ENCODE measurements around the genes EPO and MUC3A.

GRCh38 chr7:100565814-100566276 is 7.9 kb downstream of the SAP25 start:
- RRBS, 2 experiments: no CpG with 5 or more reads among the region's 8 CpGs
CAGE:
- cytosol, long polyA minus RNA: no peak
- cytosol, long polyA plus RNA: no peak
- long polyA plus RNA: no peak
- nucleus, long polyA minus RNA: no peak
- nucleus, long polyA plus RNA: no peak

GRCh38 chr7:100589148-100590137 is 3.3 kb downstream of the FBXO24 start:
- RRBS, 2 experiments: no CpG with 5 or more reads among the region's 11 CpGs
CAGE:
- cytosol, long polyA minus RNA: no peak
- cytosol, long polyA plus RNA: no peak
- long polyA plus RNA: no peak
- nucleus, long polyA minus RNA: no peak
- nucleus, long polyA plus RNA: no peak

DNA sequence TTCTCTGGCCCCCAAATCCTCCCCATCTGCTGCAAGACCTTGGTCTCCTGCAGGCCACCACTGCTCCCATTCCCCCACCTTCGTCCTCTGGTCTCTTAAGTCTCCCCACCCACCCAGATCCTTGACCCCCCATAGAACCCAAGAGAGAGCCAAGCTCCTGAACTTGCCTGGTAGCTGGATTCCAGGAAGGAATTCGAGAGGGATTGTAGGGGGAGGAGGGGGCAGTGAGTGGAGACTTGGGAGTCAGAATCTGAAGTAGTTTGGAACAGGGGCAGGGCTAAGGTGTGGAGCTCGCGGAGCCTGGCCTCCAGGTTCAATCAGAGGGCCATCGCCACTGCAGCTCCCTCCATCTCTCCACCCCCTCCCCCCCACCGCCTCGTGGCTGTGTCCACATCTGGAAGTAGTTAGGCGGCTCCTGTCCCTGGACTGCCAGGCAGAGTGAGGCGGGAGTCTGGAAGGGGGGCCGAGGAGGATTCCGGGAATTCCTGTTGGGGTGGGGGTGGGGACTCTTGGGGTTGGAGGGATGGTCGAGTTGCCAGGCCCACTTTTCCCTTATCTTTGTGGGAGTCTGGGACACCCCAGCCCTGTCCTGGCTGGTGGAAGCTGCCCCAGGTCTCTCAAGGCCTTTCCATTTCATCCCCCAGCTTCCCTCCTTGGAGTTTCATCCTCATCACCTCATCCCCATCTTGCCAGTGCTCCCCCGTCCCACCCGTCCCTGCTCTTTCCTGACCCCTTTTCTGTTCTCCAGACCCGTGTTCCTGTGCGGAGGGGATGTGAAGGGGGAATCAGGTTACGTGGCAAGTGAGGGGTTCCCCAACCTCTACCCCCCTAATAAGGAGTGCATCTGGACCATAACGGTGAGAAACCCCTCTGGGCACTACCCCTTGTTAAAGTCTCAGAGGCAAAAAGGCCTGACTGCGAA is 780 bp downstream of the PCOLCE start:
- RRBS, 2 experiments: no CpG with 5 or more reads among the region's 19 CpGs
CAGE:
- cytosol, long polyA minus RNA: no peak
- cytosol, long polyA plus RNA: no peak
- long polyA plus RNA: no peak
- nucleus, long polyA minus RNA: no peak
- nucleus, long polyA plus RNA: no peak

GRCh38 chr7:100673952-100674127 is 300 bp downstream of the GNB2 start:
- RRBS, 2 experiments: 1% methylated on average over 5 of the region's 13 CpGs
CAGE:
- cytosol, long polyA minus RNA: no peak
- cytosol, long polyA plus RNA: no peak
- long polyA plus RNA: no peak
- nucleus, long polyA minus RNA: no peak
- nucleus, long polyA plus RNA: no peak

DNA sequence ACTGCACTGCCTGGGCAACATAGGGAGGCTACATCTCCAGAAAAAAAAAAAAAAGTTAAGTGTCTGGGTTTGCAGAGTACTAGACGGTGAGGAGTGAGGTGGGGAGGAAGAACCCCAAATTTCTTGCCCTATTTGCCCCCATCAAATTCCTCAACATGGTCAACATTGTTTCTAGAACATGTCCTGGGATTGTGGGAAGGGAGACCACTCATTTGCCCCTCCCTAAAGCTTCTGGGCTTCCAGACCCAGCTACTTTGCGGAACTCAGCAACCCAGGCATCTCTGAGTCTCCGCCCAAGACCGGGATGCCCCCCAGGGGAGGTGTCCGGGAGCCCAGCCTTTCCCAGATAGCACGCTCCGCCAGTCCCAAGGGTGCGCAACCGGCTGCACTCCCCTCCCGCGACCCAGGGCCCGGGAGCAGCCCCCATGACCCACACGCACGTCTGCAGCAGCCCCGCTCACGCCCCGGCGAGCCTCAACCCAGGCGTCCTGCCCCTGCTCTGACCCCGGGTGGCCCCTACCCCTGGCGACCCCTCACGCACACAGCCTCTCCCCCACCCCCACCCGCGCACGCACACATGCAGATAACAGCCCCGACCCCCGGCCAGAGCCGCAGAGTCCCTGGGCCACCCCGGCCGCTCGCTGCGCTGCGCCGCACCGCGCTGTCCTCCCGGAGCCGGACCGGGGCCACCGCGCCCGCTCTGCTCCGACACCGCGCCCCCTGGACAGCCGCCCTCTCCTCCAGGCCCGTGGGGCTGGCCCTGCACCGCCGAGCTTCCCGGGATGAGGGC is at the start of gene EPO:
Gene EPO, plus strand, starts transcription at position 337 of the 790 bp plus-strand sequence.
- RRBS, 2 experiments: 2% methylated on average over 40 of the region's 50 CpGs
CAGE:
- cytosol, long polyA minus RNA: start-site peak on the plus strand centred at position 571 of the sequence, 73 bp wide, 7 reads
- cytosol, long polyA plus RNA: start-site peak on the plus strand centred at position 613 of the sequence, 22 bp wide, 63 and 94 reads in 2 replicates
- long polyA plus RNA: start-site peak on the plus strand centred at position 370 of the sequence, 73 bp wide, 71 and 34 reads in 2 replicates
- nucleus, long polyA minus RNA: no peak
- nucleus, long polyA plus RNA: no peak

- RRBS, 2 experiments: under 1 to 2% methylated on average over 10 of the region's 35 CpGs
CAGE:
- cytosol, long polyA minus RNA: start-site peak on the plus strand at chr7:100721389-100721428, 11 reads
- cytosol, long polyA plus RNA: start-site peak on the plus strand at chr7:100721119-100721215, 177 and 143 reads in 2 replicates; start-site peak on the plus strand at chr7:100721299-100721442, 65 and 129 reads in 2 replicates
- long polyA plus RNA: start-site peak on the plus strand at chr7:100721147-100721210, 108 and 86 reads in 2 replicates; start-site peak on the plus strand at chr7:100721299-100721428, 84 and 52 reads in 2 replicates
- nucleus, long polyA minus RNA: no peak
- nucleus, long polyA plus RNA: start-site peak on the plus strand at chr7:100721116-100721204, 204 and 337 reads in 2 replicates; start-site peak on the plus strand at chr7:100721328-100721434, 87 and 110 reads in 2 replicates
Observed at GRCh38 chr7:100720922-100721729, 858 bp downstream of the EPO start.

- RRBS, 2 experiments: no CpG with 5 or more reads among the region's 8 CpGs
CAGE:
- cytosol, long polyA minus RNA: no peak
- cytosol, long polyA plus RNA: no peak
- long polyA plus RNA: no peak
- nucleus, long polyA minus RNA: no peak
- nucleus, long polyA plus RNA: no peak
Observed at GRCh38 chr7:100816461-100816803, 10.9 kb downstream of the EPHB4 start.

DNA sequence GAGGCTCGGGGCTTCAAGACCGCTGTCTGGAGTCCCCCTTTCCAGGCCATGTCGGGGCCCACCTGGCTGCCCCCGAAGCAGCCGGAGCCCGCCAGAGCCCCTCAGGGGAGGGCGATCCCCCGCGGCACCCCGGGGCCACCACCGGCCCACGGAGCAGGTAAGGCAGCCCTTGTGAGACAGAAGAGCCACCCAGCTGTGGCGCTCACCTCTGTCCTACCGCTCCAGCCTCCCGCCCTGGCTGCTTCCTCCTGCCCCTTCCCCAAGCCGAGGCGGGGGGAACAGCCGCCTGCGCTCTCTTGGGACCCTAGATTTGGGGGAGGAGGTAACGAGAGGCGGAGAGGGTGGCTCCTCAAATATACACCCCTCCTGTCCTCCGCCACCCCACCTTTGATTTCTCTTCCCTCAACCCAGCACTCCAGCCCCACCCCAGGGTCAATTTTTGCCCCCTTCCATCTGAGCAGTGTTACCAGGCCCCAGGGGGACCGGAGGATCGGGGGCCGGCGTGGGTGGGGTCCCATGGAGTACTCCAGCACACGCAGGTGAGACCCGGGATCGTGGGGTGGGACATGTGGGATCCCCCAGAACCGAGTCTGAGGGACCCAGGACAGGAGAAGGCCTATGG is 374 bp downstream of the TRIP6 start:
- RRBS, 2 experiments: 80 to 82% methylated on average over 10 of the region's 30 CpGs
CAGE:
- cytosol, long polyA minus RNA: no peak
- cytosol, long polyA plus RNA: no peak
- long polyA plus RNA: no peak
- nucleus, long polyA minus RNA: no peak
- nucleus, long polyA plus RNA: no peak

DNA sequence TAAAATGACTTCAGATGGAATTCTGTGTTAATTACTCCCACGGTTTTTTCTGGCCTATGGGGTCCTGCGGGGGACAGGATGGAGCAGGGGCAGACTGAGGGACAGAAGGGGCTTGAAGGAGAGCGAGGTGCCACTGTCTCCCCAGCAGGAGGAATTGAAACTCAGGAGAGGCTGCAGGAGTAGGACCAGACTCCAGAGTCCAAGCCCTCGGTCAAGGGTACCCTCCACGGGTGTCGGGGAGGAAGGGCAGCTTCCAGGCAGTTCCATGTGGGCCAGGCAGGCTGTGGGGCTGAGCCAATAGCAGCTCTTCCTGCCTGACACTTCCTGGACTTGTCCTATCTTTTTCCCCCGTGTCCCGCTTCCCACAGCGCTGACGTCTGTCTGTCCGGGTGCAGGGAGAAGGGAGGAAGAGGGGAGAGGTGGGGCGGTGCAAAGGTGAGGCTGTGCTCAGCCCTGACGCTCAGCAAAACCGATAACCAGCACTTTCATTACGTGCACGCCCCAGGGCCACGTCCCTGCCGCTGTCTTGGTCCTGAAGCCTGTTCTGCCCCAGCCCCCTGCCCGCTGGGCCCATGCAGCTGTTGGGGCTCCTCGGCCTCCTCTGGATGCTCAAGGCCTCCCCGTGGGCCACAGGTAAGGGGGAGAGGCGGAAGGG is at the start of gene MUC3A:
Gene MUC3A, plus strand, starts transcription at position 482 of the 655 bp plus-strand sequence.
- RRBS, 2 experiments: no CpG with 5 or more reads among the region's 22 CpGs
CAGE:
- cytosol, long polyA minus RNA: no peak
- cytosol, long polyA plus RNA: no peak
- long polyA plus RNA: no peak
- nucleus, long polyA minus RNA: no peak
- nucleus, long polyA plus RNA: no peak

- RRBS, 2 experiments: no CpG with 5 or more reads among the region's 17 CpGs
CAGE:
- cytosol, long polyA minus RNA: no peak
- cytosol, long polyA plus RNA: no peak
- long polyA plus RNA: no peak
- nucleus, long polyA minus RNA: no peak
- nucleus, long polyA plus RNA: no peak
Observed at GRCh38 chr7:100966869-100967388, 2.4 kb upstream of the MUC12 start.

GRCh38 chr7:101173909-101174677 is 6.0 kb downstream of the NAT16 start:
- RRBS, 2 experiments: 25 to 31% methylated on average over 9 to 11 of the region's 38 CpGs
CAGE:
- cytosol, long polyA minus RNA: no peak
- cytosol, long polyA plus RNA: no peak
- long polyA plus RNA: no peak
- nucleus, long polyA minus RNA: no peak
- nucleus, long polyA plus RNA: no peak

DNA sequence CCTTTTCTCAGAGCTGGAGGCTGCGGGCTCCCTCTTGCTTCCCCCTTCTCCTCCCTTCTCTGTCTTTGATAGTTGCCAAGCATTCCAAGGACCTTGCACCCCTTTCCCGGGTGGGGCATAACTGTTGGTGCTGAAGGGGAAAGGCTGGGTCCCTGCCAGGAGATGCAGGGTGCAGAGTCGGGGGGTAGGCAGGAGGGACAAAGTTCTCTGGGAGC is 2.2 kb downstream of the CLDN15 start:
- RRBS, 2 experiments: no CpG with 5 or more reads among the region's 3 CpGs
CAGE:
- cytosol, long polyA minus RNA: no peak
- cytosol, long polyA plus RNA: no peak
- long polyA plus RNA: no peak
- nucleus, long polyA minus RNA: no peak
- nucleus, long polyA plus RNA: no peak

DNA sequence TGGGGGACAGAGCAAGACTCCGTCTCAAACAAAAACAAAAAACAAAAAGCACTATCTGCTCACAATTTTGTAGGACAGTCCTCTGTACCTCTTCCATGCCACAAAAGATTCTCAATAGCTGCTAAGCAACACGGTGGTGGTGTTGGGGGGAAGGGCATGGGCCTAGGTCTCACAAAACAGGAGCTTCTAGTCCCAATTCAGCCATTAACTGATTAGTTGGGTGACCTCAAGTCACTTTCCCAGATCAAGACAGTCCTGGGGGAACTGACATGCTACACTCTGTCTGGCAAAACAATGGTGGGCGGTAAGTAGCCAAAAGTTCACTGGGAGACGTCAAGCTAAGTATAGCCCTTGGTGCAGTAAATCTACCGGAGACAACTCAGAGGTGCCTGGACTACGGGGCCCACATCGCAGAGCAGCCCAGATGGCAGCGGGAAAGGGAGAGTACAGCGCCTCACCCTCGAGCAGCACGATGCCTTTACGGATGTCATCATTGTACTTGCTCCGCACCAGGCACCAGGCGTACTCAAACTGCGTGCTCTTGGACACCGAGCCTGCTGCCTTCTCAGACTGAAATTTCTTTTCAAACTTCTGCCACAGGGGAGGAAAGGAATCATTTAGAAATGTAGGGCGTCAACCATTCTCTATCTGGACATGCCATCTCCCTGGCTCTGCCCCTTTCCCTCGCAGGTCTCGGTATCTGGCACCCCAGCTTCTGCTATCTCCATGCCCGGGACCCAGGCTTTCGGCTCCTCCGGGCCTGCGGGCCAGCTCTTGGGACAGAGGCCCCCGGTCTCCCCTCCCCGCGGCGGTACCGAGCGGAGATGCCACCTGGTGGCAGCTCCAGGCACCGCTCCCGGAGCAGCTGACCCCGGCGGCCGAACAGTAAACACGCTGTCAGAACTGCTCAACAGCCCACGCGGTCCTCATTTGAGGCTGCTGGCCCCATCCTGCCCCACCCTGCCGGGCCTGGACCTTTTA is 1.0 kb downstream of the FIS1 start:
- RRBS, 2 experiments: 1 to 2% methylated on average over 9 to 14 of the region's 38 CpGs
CAGE:
- cytosol, long polyA minus RNA: no peak
- cytosol, long polyA plus RNA: no peak
- long polyA plus RNA: no peak
- nucleus, long polyA minus RNA: no peak
- nucleus, long polyA plus RNA: no peak

GRCh38 chr7:101303680-101304551 is 17.7 kb downstream of the IFT22 start:
- RRBS, 2 experiments: no CpG with 5 or more reads among the region's 11 CpGs
CAGE:
- cytosol, long polyA minus RNA: no peak
- cytosol, long polyA plus RNA: no peak
- long polyA plus RNA: no peak
- nucleus, long polyA minus RNA: no peak
- nucleus, long polyA plus RNA: no peak

DNA sequence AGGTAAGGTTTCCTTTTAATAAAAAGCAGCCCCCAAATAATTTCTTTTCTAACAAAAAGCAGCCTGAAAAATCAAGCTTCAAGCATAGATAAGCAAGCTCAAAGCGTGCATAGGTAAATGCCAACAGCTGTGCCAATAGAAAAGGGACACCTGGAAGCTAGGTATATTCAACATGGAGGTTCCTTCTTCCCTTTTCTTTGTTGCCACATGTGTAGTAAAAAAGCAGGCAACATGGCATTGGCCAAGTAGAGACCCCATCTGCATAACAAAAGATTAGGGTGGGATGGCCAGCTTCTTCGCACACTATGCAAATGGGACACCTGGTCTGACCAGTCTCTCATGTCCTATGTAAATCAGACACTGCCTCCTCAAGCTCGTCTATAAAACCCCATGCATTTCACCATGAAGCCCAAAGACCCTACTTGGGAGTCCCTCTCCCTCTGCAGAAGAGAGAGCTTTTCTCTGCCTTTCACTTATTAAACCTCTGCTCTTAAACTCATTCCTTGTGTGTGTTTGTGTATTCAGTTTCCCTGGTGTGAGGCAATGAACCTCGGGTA is 54.0 kb downstream of the MYL10 start:
- RRBS, 2 experiments: no CpG with 5 or more reads among the region's 4 CpGs
CAGE:
- cytosol, long polyA minus RNA: no peak
- cytosol, long polyA plus RNA: no peak
- long polyA plus RNA: no peak
- nucleus, long polyA minus RNA: no peak
- nucleus, long polyA plus RNA: no peak

DNA sequence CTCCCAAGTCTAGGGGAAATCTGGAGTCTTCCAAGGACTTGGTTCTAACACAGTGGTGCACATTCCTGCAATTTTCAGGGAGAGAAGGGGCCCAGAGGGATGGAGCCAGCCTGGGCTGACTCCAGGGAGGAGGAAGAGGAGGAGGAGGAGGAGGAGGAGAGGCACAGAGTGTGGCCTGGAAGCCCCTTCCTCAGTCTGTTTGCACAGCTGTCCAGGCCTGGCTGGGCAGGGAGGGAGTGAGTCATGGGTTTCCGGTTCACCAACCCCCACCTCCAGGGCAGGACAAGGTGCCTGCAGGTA is 77.7 kb upstream of the CUX1 start:
- RRBS, 2 experiments: no CpG with 5 or more reads among the region's 1 CpG
CAGE:
- cytosol, long polyA minus RNA: no peak
- cytosol, long polyA plus RNA: no peak
- long polyA plus RNA: no peak
- nucleus, long polyA minus RNA: no peak
- nucleus, long polyA plus RNA: no peak

DNA sequence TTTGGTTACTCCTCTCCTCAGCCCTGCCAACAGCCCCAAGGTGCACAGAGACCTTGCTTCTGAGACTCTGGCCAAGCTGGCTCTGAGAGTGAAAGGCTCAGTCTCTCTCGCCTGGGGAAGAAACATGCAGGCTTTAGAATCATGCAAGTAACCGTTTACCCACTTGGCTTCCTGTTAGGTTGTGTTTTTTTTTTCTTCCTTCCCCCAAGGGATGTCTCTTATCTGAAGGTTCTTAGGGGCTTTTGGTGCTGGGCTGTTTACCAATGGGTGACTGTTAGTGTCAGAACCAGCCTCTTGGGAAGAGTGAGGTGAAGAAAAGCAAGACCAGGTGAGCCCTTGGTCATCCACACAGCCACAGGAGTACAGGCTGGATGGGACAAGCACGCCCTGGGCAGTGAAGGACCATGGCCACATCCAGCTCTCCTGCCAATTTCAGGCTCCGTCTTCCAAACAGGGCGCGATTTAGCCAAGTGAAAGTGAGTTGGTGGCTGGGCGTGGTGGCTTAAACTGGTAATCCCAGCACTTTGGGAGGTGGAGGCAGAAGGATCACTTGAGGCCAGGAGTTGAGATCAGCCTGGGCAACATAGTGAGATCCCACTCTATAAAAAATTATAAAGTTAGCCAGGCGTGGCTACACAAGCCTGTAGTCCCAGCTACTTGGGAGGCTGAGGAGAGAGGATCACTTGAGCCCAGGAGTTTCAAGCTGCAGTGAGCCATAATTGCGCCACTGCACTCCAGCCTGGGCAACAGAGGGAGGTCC is 76.3 kb upstream of the CUX1 start:
- RRBS, 2 experiments: no CpG with 5 or more reads among the region's 9 CpGs
CAGE:
- cytosol, long polyA minus RNA: no peak
- cytosol, long polyA plus RNA: no peak
- long polyA plus RNA: no peak
- nucleus, long polyA minus RNA: no peak
- nucleus, long polyA plus RNA: no peak

- RRBS, 2 experiments: 2% methylated on average over 19 to 22 of the region's 47 CpGs
CAGE:
- cytosol, long polyA minus RNA: no peak
- cytosol, long polyA plus RNA: no peak
- long polyA plus RNA: no peak
- nucleus, long polyA minus RNA: no peak
- nucleus, long polyA plus RNA: no peak
Observed at GRCh38 chr7:101816550-101816836, 933 bp upstream of the CUX1 start.

GRCh38 chr7:101832096-101832501 is 14.7 kb downstream of the CUX1 start:
- RRBS, 2 experiments: no CpG with 5 or more reads among the region's 9 CpGs
CAGE:
- cytosol, long polyA minus RNA: no peak
- cytosol, long polyA plus RNA: no peak
- long polyA plus RNA: no peak
- nucleus, long polyA minus RNA: no peak
- nucleus, long polyA plus RNA: no peak

GRCh38 chr7:101873807-101875010 is 56.8 kb downstream of the CUX1 start:
- RRBS, 2 experiments: no CpG with 5 or more reads among the region's 32 CpGs
CAGE:
- cytosol, long polyA minus RNA: no peak
- cytosol, long polyA plus RNA: no peak
- long polyA plus RNA: no peak
- nucleus, long polyA minus RNA: no peak
- nucleus, long polyA plus RNA: no peak